Measurements from ENCODE around the genes APOO and IL1RAPL1.

- PRO-cap, result no peak
These were observed 51.2 kb downstream of the RPS6KA3 start for GRCh38 chrX:20215415-20215904.

DNA sequence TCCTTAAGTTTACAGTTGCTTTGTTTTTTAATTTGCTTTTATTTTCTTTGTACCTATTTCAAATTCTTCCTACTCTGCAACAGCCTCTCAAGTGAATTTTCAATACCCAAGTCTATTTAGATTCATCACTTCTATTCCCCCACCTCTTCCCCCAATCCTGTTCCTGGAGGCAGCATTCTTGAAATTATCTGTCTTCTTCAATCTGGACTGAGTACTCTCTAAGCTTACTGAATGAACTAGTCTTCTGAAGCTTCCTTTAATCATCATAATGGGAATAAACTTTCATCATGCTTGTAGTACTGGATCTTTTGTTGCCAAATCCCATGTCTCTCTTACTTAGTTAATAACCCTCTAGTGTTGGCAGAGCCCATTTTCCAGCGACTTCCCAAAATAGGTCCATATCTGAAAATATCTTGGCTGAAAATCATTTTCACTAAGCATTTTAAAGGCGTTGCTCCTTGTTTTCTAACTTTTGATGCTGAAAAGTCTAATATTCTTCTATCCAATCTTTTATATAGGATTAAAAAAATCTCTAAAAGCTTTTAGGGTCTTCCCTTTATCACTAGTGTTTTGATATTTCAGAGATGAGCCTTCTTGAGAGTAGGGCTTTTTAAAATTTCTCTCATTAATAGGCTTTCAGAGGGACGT, 39.6 kb downstream of the RPS6KA3 start:
- PRO-cap, result no peak

GRCh38 chrX:20263225-20263829, 3.4 kb downstream of the RPS6KA3 start:
- PRO-cap, result no peak

GRCh38 chrX:21153429-21154021, 220.7 kb upstream of the CNKSR2 start:
- PRO-cap, result no peak

GRCh38 chrX:21373622-21373961, 626 bp upstream of the CNKSR2 start:
- PRO-cap, result no peak

DNA sequence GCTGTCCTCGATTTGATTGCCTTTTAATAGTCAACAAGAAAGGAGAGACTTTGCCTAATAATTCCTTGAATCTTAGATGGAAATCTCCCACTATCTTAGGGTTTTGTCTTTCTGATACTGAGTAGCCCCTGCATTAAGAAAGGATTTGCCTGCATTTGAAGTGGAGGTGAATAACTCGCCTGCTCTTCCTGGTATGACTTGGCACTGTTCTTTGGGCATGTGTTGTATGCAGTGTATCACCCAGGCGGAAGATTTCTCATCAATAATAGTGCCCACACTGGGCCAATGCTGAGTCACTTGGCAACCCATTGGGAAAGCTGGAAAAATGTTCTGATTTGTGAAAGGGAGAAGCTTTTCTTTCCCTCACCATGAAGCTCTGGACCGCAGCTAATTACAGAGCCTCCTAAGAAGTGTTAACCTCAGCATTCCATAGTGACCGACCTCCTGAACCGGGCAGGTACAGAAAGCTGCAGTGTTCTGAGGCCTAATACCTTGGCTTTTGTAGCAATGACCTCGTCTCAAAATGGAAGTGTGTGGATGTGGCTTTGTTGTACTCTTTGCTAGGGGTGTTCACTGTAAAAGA, 104.2 kb downstream of the PHEX start:
- PRO-cap, result no peak

DNA sequence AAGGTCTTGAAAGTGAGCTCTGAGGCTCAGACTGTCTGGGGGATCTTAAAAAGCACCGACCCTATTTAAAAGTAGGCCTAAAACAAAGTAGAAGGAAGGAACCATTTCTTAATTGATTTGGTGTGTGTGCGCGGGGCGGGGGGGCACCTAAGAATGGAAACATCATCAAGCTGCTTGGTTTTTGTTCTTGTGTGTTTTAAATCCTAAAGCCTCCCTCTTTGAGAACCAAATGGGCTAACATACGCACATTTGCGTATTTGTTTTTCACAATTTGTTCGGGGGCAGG, 80.8 kb downstream of the CBLL2 start:
- PRO-cap, result no peak

GRCh38 chrX:23805225-23805788, 22.3 kb downstream of the SAT1 start:
- PRO-cap, result no peak

GRCh38 chrX:23844273-23844700, 61.3 kb downstream of the SAT1 start:
- PRO-cap, result no peak

DNA sequence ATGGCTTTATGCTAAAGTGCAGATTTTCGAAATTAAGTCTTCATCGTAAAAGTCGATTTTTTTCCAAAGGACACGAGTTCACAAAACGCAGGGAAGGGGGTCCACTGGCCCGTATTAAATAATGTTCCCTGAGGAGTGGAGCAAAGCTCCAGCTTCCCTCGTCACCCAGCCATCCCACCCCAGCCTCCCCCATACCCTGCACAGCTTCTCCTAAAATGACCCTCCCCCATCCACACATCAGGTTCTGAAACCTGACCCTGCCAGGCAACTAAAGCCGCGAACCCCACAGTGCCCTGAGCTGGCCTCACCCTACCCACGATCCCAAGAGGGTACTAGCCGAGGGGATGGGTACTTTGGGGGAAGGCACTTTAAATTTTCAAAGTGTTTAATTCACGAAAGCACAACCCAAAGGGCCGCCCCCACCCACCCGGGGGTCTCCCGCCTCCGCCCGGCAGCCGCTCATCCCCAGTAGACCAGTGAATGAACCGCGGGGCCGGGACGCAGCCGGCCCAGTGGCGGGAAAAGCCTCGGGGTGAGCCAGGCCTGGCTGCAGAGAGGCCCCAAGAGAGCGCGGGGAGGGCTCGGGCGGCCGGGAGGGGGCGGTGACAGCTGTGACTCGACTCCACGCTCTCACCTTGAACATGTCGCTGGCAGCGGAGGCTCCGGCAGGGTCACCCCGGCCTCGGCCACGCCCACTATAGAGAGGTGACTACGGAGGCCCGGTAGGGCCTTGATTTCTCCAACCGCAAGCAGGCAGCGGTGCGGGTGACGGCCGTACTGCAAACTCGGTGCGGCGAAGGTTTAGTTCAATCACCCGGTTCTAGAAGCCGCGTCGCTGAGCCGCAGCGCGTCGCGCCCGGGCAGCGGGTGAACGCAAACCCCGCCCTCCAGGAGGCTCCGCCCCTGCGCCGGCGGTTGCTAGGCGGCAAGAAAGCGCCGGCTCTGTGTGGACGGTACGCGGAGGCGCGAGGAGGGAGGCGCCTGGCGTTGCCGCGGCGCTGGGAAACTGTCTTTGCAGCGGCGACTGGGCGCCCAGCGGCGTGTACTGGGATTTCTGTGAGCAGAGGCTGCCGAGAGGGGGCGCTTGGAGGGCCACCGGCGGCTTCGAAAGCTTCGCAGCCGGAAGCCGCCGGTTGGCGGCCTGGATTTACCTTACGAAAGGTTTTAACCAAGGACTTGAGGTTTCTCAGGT, at the start of gene APOO:
TSS of gene APOO (minus strand) at position 879 of the 1,192 bp plus-strand sequence.
- PRO-cap, result no peak

GRCh38 chrX:24077181-24078060, 22.7 kb downstream of the EIF2S3 start:
- PRO-cap, result no peak

DNA sequence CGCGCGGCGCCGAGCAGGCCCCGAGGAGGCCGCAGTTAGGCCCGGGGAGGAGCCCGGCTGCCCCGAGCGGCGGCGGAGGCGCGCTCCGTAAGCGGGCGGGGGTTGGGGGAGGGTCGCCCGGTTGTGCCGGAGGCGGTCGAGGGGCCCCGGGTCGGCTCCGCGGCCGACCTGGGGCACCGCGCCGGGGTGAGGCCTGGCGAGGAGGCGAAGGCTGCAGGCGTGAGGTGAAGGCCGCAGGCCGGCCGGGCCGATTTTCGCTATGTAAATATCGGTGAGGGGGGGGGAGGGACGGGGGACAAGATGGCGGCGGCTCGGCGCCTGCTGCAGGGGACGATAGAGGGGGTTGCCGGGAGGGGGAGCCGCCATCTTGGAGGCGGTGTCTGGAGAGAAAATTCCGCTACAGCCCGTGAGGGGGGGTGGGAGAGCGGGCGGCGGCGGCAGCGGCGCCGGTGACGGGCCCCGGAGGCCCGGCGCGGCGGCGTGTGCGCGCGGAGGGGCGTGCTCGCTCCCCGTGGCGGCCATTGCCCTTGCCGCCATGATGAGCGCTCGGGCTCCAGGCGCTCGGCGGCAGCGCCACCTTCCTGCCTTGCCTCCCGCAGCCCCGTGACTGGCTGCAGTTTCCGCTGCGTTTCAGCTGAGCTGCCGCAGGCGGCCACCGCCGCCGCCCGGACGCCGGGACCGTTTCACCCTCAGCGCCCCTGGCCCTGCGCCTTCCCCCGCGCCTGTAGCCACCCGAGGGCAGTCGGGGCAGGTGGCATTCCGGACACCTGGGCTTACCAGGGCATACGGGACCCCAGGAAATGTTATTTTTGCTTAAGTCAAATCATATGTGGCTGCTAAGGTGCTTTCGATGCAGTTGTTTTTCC, 611 bp downstream of the ZFX start:
- PRO-cap, result bidirectional peak, plus-strand start at position 407 of the sequence, minus-strand start at position 184 of the sequence; bidirectional peak, plus-strand start at position 633 of the sequence, minus-strand start at position 605 of the sequence

- PRO-cap, result no peak
These were observed 1.7 kb downstream of the ZFX start for GRCh38 chrX:24150828-24152062.

GRCh38 chrX:24397035-24397498, 36.6 kb downstream of the SUPT20HL1 start:
- PRO-cap, result no peak

GRCh38 chrX:27996176-27996485, 14.9 kb upstream of the DCAF8L1 start:
- PRO-cap, result no peak

- PRO-cap, result no peak
These were observed at the start of gene IL1RAPL1 for GRCh38 chrX:28587379-28587773. Gene IL1RAPL1, plus strand, starts transcription at chrX:28587446.

- PRO-cap, result no peak
These were observed 4.3 kb downstream of the IL1RAPL1 start for GRCh38 chrX:28591599-28591835.

- PRO-cap, result no peak
These were observed 1.8 kb downstream of the GK start for GRCh38 chrX:30654960-30655515.

DNA sequence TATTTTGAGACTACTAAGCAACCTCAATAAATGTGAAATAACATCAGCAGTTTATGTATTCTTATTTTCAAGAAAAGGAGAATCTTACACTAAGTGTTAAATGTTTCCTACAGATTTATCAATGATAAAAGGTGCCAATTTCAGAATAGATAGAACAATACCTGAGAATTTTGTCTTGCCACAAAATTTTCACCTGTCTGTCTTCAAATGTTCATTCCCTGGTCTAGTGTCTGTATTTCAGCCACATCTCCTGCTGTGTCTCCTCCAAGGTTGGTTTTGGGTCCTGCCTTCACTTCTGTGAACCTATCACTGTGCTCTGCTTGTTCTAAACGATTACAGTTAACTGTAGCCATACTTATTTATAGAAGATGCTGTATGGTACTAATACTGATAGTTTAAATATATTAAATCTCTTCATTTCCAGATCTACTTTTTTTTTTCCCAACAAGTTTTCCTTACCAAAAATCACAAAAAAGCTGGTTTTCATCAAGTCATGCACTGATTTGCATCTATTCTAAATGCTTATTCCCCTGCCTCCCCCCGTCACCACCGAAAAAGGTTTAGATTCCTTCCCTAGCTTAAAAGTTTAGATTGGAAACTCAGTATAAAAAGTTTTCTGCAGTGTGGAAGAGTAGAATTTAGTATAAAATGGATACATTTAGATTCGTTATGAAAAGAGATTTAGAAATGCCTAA, 45.4 kb downstream of the TAB3 start:
- PRO-cap, result no peak

GRCh38 chrX:31676995-31677315, 605.1 kb upstream of the FTHL17 start:
- PRO-cap, result no peak

Measured in ureter (tissue), 1 donor.